ENCODE measurements around a stretch of chr1.

- PRO-cap: no peak
These were observed 14.3 kb upstream of the HMGCS2 start for GRCh38 chr1:119782649-119783810.

DNA sequence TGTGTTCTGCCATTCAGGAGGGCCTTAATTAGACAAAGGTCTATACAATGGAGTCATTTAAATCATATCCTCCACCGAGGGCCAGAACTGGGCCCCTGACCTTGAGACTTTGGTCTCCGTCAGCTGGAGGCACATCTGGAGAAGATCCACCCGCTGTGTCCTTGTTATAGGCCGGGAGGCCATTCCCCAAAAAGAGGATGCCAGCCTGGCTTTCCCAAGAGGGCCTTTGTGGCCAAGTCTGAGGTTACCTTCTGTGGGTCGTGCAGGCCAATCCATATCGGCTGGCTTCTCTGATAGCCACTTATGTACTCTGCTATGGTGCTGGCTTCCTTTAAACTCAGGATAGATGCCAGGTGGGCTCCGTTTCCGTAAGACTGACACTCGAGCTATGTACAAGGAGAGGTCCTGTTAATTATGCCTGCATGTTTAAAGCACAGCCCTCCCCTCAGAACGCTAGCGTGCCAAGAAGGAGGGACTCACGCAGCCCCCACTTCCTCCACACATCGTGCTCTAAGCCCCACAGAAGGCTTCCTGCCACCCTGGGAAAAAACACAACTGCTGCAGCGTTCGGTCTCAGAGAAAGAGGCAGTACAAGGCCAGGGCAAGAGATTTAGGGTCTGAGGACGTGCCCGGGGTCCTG, 11.7 kb downstream of the REG4 start:
- PRO-cap: no peak

DNA sequence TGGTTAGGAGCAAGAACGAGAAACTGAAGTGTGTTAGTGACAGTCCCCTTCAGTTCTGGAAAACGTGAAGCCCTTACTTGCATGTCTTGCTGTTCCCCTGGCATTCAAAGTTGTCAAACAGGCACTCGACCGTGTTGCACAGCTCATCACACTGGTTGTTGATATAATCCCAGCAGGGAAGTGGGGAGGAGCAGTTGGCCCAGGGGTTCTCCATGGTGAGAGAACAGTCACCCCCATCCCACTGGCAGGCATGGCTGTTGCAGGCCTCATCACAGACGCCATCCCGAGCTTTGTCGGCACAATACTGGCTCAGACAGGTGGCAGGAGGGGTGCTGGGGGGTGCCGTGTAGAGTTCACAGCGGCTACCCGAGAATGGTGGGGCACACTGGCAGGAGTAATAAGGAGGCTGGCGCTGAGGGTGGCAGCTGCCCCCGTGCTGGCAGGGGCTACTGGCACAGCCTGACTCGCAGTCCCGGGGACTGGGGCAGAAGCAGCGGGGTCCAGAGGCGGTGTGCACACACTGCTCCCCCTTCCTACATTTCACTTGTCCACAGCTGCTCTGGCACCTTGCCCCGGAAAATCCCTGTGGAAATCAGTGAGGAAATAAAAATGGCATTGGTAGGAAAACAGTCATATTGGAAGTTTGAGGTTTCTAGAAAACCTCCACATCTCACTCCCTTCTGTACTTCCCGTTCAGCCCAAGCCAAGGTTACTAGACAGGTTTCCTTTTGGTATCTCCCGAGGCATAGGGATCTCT, 29.1 kb upstream of the ADAM30 start:
- PRO-cap: no peak

DNA sequence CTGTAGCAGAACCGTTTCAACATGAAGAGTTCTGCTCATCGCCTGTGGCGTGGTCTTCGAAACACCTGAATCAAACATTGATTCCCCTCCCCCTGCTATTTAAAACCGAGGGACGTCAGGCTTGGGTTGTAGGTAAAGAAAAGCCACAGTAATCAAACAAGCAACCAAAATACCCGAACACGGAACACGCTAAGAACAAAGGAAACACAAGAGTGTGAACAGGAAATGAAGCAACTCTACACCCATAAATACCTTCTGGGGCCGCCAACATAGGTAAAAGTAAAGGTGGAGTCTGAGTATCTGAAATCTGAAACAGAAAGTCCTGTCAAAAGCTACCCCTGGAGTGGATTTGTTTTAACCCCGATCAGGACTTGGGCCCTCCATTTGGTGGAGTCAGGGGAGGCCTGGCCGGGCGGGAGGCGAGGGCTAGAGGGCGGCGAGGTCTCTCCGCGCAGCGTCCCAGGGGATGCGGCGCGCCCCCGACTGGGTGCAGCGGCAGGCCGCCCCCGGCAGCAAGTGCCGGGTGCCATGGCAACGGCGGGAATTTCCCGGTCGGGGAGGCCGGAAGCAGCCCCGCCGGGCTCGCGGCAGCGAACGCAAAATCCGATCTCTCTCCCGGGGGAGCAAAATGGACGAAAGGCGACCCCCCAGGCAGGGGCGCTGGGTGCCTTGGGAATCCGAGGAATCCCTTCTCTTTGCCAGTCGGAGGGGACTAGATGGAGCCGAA, 74.2 kb upstream of the NBPF8 start:
- PRO-cap: unidirectional peak, plus-strand start at position 570 of the sequence

- PRO-cap: no peak
These were observed 72.3 kb upstream of the NBPF8 start for GRCh38 chr1:120342363-120343129.

DNA sequence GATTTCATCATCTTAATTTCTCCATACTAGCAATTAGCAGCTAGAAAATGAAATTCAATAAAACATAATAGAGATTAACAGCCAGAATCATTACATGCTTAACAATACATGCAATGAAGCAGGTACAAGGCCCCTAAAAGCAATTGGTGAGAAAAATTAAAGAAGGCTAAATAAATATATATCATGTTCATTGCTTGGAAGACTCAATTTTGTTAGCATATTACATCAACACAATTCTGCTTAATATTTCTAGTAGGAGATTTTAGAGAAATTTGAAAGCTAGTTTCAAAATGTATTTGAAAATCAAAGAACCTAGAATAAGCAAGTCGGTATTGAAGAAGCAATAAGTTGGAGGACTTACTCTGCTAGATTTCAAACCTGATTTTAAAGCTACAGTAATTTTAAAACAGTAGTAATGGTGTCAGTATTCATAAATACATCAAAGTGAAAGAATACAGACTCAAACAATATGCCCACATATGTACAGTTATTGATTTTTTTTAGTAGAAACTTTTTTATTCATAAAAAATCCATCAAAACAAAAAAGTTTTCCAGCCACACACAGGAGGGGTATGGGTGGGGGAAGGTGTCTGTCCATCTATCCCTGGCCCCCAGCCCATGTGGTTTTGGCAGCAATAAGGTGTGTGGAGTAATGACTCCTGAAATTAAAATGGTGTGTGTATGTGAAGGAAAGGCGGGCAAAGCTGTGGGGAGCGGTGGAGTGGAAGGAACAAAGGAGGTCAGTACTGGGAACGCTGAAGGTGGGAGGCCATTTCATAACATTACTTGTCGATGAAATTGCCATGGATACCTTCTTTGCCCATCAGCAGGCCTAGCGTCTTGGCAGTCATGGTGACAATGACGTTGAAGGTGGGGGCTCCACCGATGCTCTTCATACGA, 18.3 kb downstream of the NBPF8 start:
- PRO-cap: no peak

DNA sequence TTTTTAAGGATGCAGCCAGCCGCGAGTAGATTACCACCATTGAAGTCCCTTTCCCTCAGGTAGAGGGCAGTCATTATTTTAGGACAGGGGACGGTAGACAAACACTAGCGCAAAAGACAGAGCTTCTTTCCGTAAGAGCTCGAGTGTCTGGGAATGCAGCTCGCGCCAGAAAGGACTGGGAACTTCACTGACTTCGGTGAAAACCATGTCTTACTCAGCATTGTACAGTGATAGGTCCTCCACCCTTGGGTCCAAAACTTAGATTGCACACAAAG, 144.4 kb downstream of the NBPF8 start:
- PRO-cap: no peak

DNA sequence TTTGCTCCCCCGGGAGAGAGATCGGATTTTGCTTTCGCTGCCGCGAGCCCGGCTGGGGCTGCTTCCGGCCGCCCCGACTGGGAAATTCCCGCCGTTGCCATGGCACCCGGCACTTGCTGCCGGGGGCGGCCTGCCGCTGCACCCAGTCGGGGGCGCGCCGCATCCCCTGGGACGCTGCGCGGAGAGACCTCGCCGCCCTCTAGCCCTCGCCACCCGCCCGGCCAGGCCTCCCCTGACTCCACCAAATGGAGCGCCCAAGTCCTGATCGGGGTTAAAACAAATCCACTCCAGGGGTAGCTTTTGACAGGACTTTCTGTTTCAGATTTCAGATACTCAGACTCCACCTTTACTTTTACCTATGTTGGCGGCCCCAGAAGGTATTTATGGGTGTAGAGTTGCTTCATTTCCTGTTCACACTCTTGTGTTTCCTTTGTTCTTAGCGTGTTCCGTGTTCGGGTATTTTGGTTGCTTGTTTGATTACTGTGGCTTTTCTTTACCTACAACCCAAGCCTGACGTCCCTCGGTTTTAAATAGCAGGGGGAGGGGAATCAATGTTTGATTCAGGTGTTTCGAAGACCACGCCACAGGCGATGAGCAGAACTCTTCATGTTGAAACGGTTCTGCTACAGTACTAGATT, 24.6 kb downstream of the PPIAL4A start:
- PRO-cap: unidirectional peak, minus-strand start at position 79 of the sequence

DNA sequence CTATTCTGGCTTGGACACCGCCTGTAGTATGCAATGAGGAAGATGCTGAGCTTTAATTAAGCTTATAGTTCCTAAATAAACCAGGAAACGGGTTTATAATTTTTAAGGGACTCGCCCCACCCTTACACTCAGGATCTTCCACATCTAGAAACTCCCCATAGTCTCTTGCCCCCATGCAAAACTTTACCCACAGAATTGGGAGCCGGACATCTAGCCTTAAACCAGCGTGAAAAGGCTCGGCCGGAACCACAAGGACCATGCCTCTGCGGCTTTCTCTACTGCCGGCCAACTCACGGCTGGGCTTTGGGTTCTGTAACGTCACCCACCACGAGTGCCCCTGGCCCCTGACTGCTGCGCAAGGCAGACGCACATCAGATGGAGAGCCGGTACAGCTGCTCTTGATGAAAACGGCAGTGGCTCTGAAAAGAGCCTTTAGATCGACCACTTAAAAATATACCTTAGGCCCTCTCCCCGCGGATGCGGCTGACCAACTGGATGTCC, 66.4 kb downstream of the FAM72B start:
- PRO-cap: no peak

- PRO-cap: no peak
These were observed 337.4 kb downstream of the SRGAP2C start for GRCh38 chr1:121522247-121522517.

DNA sequence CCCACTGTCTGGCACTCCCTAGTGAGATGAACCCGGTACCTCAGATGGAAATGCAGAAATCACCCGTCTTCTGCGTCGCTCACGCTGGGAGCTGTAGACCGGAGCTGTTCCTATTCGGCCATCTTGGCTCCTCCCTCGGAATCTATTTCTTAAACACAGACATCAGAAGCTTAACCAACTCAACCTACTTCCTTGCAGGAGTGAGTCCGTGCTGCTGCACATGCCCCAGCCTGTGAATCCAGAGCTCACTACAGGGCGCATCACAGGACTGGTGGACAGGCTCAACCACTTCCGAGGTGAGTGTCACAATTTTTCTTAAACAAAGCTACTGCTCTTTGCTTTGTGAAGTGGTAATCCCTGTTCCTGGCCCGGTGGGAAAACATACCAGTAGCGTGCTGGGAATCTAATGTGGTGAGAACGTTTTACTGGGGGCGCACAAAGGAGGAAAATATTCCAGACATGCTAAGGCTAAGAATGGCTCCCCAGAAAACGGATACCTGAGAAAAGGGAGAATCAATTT, 353.4 kb downstream of the SRGAP2C start:
- PRO-cap: no peak

- PRO-cap: no peak
These were observed 156.9 kb downstream of the H3-7 start for GRCh38 chr1:143748928-143749226.

- PRO-cap: no peak
These were observed 28.9 kb upstream of the NBPF15 start for GRCh38 chr1:144490227-144490826.

- PRO-cap: no peak
These were observed 41.3 kb upstream of the PPIAL4F start for GRCh38 chr1:144551176-144552063.

DNA sequence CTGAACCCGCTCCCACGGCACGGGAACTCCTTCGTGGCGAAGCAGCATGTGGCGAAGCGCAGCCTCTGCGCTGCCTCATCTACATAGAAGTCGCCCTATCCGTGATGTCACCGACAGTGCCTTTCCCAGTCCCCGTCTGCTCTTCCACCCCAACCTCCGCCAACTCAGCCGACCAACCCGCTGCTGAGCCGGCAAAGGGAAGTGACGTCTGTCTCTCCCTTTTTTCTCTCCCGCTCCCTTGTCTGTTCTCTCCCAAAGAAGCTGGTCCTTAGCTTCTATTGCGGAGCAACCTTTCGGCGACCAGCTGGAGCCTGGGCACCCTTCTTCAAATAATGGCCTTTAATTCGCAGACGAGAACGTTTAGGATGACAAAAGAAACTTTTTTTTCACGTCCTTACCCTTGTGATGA, 40.6 kb upstream of the PPIAL4F start:
- PRO-cap: bidirectional peak, plus-strand start at position 152 of the sequence, minus-strand start at position 158 of the sequence

DNA sequence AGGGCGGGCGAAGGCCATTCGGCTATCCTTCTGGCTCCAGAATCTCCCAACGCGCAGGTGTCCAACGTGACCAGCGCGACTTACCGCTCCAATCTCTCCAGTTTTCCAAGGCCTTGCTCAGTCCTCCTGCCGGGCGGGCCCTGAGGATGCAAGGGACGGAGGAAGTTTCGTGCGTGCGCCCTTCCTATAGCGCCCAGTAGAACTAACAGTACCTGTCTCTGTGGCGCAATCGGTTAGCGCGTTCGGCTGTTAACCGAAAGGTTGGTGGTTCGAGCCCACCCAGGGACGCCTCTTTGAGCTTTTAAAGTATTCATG, 45.5 kb upstream of the PPIAL4D start:
- PRO-cap: no peak

DNA sequence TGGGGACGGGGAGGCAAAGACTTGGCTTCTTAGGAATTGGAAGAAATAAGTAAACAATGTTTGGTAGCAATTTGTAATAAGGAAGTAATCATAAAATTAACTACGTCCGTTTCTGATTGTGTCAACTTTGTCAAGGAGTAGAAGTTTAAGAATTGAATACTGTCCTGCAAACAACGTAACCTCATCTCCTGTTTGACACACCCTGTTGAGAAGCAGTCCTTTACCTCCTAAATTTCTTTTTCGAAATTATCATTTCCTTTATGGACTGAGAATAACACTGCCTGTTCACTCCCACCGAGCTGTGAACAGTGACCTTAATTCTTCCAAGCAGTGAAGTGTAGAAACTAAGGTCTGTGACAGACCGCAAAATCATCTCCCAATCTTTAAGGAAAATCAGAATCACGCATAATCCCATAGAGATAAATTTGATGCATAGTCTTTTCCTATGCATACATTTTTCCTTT, 604 bp downstream of the POLR3C start:
- PRO-cap: no peak

DNA sequence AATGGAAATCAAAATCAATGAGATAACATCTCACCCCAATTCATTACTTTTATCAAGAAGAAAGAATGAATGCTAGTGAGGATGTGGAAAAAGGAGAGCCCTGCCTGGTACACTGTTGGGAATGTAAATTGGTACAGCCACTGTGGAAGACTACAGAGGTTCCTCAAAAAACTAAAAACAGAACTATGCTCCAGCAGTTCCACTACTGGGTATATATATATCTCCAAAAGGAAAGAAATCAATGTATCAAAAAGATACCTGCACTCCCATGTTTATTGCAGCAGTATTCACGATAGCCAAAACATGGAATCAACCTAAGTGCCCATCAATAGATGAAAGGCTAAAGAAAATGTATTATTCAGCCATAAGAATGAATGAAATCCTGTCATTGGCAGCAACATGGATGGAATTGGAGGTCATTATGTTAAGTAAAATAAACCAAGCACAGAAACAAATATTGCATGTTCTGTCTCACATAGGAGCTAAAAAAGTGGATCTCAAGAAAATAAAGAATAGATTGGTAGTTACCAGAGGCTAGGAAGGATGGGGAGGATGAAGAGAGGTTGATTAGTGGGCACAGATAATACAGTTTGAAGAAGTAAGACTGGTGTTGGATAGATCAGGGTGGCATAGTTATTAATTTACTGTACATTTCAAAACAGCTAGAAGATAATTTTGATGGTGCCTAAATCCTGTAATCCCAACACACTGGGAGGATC, 1.3 kb upstream of the NUDT17 start:
- PRO-cap: no peak

GRCh38 chr1:145962377-145963609, 1.6 kb downstream of the ANKRD34A start:
- PRO-cap: bidirectional peak, plus-strand start at chr1:145962691, minus-strand start at chr1:145962596

DNA sequence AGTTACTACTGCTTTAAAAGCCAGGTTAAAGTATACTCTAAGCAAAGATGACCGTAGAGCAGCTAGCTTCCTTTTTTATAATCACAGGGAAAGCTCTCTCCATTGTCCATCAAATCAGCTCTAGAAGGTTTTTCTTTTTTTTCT, 3.3 kb downstream of the TXNIP start:
- PRO-cap: no peak

All from ascending aorta (tissue), 1 donor.